Measurements from ENCODE around the genes BMS1 and RET.

- RRBS: no CpG with 5 or more reads among the region's 10 CpGs
These were observed 128.9 kb downstream of the CCNY start for GRCh38 chr10:35465085-35465635.

DNA sequence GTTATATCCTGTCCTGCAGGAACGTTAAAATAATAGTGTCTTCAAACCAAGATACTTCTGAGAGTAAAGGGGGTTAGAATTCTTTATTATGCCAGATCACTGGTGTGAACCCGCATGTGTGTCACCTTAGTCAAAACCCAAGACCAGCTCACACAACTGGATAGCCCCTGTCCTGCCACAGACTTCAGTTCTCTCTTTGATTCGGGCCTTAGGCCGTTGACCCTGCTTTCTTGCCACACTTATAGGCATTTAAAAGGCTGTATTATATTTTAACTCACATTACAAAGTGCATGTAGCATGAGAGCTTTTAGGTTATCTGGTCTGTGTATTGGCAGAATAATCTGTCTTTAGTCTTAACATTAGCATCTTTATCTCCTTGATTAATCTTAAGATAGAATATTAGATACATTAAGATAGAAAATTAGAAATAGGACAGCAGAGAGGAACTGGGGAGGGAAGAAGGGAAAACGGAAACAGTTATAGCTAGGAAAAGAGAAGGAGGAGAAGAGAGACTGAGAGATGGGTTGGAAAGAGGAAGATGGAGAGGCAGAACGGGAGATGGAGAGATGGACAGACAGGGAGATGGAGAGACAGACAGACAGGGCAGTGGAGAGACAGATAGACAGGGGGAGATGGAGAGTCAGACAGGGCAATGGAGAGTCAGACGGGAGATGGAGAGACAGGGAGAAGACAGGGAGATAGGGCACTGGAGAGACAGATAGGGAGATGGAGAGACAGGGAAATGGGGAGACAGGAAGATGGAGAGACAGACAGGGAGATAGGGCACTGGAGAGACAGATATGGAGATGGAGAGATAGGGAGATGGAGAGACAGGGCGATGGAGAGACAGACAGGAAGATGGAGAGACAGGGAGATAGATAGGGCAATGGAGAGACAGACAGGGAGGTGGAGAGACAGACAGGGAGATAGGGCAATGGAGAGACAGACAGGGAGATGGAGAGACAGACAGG, 133.0 kb downstream of the CCNY start:
- RRBS: no CpG with 5 or more reads among the region's 8 CpGs

DNA sequence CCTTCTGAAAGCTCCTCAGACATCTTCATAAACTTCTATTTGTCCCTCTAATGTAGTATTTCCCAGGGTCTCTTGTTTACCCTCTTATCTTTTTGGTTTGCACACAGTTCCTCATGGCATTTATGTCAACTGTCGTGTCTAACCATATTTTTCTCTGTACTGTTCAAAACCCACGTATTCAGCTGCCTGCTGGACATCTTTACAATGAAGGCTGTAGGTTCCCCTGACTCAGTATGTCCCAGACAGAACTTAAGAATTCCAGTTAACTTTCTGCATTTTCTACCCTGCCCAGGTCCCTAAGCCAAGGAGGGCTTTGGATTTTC, 119.3 kb upstream of the GJD4 start:
- RRBS: no CpG with 5 or more reads among the region's 2 CpGs

DNA sequence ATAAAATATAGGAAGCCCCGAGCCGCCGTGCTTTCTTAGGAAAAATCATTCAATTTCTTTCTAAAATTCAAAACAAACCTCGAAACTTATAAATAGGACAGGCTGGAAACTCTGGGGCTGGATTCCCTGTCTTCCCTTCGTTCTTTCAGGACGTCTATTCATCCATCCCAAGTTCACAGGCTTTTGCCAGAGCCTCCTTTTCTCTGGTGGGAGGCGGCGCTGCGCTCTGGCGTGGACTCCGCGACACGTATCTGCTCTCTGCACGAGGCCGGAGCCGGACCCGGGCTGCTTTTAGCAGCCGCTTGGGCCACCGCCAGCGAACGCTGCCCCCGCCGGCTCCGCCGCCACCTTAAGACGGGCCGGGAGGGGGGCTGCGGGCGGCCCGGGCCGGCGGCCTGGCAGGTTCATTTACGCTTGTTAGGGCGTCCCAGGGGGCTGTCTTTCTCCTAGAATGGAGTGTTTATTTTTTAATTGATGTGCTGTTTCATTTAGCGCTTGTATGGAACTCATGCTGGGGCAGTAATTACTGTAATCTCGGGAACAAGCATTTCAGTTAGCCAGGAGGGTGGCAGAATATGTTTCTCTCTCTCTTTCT, 1.1 kb upstream of the FZD8 start:
- RRBS: 2% methylated on average over 7 of the region's 36 CpGs

DNA sequence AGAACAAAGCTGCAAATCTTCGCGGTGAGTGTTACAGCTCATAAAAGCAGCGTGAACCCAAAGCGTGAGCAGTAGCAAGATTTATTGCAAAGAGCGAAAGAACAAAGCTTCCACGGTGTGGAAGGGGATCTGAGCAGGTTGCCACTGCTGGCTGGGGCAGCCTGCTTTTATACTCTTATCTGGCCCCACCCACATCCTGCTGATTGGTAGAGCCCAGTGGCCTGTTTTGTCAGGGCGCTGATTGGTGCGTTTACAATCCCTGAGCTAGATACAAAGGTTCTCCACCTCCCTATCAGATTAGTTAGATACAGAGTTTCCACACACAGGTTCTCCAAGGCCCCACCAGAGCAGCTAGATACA, 391.5 kb upstream of the ANKRD30A start:
- RRBS: no CpG with 5 or more reads among the region's 8 CpGs

GRCh38 chr10:37832210-37832867, 25.1 kb downstream of the ZNF248 start:
- RRBS: no CpG with 5 or more reads among the region's 5 CpGs

DNA sequence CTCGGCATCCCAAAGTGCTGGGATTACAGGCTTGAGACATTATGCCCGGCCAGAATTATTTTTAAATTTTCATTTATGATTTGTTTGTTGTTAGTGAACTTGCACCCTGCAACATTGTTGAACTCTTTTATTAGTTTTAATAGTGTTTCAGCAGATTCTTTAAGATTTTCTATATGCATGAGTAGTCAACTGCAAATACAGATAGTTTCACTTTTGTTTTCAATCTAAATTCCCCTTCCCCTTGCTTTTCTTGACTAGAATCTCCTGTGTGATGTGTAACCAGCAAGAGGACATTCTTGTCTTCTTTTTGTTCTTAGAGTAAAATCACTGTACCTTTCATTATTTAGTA, 27.9 kb downstream of the ZNF33A start:
- RRBS: no CpG with 5 or more reads among the region's 2 CpGs

- RRBS: no CpG with 5 or more reads among the region's 4 CpGs
These were observed 13.1 kb downstream of the ZNF37A start for GRCh38 chr10:38107191-38107772.

DNA sequence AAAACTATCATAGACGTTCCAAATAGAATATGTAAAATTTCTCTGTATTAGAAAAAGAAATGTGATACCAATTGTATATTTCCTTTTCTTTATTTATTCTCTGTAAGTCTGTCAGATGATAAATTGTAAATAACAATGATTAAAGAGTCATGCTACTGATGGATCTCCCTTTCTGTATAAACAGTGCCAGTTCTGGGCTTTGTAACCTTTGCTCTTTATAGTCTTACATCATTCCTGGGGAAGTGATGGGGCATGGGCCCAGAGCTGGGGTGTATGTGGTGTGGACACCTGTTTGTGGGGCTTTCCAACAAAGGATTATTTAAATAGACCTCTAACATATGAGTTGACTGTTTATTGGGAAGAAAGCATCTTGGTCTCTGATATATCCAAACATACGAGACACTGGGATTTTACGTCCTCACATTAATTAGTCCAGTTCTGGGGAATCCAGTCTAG, 258.0 kb downstream of the ZNF37A start:
- RRBS: no CpG with 5 or more reads among the region's 3 CpGs

DNA sequence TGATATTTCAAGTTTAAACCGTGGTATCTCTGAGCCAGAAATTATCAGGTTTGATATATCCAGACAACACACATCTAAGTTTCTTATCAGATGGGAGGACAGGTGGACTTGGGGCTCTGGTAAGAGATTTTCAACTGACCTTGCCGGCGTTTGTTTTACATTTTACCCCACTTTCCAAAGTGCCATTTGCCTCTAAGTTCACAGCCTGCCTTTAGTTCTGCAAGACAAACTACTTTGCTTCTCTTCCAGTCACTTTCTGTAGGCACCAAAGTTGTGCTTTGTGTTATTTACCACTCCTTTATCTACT, 892.1 kb downstream of the ZNF37A start:
- RRBS: no CpG with 5 or more reads among the region's 3 CpGs

- RRBS: no CpG with 5 or more reads among the region's 5 CpGs
These were observed 441 bp upstream of the ZNF33B start for GRCh38 chr10:42638879-42639143.

DNA sequence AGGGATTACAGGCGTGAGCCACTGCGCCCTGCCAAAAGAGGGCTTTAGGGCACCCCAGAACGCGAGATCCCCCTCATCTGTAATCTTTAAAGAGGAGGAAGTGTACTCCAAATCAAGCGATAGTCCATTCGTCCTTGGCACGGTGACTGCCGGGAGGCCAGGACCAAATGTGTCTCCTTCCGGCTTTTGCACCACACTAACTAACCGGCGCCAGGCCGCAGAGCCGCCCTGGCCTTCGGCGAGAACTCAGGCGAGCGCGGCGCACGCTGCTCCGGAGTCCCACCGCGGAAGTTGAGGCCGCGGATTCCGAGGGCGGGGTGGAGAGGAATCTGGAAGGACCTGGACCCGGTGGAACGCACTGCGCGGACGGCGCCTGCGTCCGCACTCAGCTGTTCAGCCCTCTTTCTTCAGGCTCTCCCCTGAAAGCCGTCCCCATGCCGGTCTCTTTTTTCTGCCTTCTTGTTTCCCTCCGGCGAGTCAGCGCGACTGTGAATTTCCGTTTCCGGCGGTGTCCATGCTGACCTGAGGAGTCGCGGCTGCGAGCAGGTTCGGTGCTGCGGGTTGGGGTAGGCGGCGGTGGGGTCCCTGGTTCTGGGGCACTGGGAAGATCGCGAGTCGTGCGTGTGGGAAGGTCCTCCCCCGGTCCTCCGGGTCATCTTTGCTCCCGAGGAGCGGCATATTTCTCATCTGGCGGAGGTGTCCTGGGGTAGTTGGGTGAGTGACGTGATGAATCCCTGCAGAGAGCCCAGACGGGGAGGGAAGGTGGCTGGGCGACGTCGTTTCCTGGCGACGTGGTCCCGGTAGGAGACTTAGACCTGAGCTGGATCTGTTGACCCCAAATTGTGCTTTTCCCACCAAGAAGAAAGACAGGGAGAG, at the start of gene BMS1:
Gene BMS1 (plus strand): TSS at position 511 of the 876 bp plus-strand sequence.
- RRBS: 1% methylated on average over 23 of the region's 68 CpGs

GRCh38 chr10:42793739-42794124, 11.1 kb downstream of the BMS1 start:
- RRBS: no CpG with 5 or more reads among the region's 5 CpGs

- RRBS: 28% methylated on average over 4 of the region's 42 CpGs
These were observed 125.2 kb upstream of the RET start for GRCh38 chr10:42951461-42952286.

DNA sequence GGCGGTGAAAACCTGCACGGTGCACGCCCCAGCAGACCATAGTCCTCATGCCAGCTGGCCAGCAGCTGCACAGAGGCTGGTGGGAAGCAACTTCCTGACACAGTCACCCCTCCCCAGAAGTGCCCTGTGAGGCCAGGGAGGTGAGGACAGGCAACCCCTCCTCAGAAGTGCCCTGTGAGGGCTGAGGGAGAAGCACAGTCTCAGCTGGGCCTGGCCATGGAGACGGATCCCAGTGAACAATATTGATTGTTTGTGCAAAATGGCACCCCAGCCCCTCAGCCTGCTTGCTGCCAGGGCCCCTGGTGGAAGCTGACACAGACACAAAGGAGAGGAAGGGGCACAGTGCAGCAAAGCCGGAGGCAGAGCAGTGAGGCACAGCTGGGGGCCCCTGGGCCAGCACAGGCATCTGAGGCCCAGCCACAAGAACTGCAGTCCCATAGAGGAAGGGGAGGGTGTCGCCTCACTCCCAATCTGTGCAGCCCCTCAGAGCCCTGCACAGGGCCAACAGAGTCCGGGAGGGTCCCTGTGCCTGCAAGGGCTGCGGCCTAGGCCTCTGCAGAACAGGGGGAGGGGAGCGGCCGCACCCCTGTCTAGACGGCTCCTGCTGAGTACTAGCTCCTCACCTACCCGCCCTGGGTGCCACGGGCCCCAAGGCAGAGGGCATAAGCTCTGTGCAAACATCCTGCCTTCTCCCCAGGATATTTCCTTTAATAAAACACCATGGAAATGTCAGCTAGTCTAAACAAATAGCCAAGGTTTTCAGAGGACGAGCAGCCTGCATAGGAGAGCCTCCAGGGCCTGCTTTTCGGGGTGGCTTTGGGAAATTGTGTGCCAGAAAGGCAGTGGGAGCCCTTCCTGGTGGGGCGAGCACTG, 32.5 kb upstream of the RET start:
- RRBS: no CpG with 5 or more reads among the region's 16 CpGs

- RRBS: 2% methylated on average over 99 of the region's 122 CpGs
These were observed at the start of gene RET for GRCh38 chr10:43076831-43077698. TSS of gene RET (plus strand) at chr10:43077069.

DNA sequence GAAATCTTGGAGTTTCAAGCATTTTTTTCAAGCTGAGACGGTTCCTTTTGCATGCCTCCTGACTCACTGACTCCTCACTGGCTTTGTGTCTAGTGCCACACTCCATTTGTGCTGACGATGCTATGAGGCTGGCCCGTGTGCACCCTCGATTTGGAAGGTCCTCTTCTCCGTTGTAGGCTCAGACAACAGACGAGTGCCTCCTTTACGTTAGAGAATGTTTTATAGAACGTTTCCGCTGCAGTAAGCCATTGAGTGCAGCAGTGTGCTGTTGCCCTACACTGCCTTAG, 10.8 kb upstream of the CSGALNACT2 start:
- RRBS: no CpG with 5 or more reads among the region's 9 CpGs

DNA sequence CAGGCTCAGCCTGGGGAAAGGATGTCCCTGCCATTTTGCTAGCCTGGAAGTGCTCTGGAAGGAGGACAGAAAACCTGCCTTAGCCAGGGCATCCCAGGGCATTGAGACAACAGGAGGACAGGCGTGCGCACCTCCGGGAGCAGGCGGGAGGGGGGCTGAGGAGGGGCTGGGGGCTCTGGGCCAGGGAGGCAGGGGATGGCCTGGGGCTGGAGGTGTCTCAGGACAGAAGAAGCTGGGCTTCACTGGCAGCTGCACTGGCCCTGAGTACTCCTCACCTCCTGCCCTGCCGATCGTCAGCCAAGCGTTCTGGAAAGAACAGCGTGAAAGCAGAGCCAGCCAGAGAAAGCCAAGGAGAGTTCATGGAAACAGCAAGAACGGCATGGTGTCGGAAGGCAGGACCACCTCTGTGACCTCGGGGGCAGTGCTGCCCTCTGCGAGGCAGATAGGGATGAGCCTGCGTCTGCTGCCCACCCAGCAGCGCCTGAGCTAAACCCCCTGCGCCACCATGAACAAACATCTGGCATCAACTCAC, 48.2 kb upstream of the RASGEF1A start:
- RRBS: no CpG with 5 or more reads among the region's 15 CpGs

DNA sequence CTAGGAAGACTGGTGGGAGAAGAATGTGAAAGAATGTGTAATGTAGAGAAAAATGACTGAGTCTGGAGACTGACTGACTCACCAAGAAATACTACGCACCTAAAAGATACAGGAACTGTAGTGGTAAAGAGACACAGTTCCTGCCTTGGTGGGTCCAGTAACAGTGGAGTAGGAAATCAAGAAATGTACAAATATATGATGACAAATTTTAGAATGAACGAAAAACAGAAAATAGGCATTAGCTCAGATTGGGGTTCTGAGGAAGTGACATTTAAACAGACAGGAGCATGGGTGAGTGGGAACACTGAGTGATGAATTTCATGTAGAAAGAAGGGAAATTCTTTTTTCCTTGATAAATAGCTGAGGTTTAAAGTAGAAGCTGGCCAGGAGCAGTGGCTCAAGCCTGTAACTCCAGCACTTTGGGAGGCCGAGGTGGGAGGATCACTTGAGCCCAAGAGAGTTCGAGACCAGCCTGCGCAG, 9.3 kb downstream of the HNRNPF start:
- RRBS: no CpG with 5 or more reads among the region's 5 CpGs

DNA sequence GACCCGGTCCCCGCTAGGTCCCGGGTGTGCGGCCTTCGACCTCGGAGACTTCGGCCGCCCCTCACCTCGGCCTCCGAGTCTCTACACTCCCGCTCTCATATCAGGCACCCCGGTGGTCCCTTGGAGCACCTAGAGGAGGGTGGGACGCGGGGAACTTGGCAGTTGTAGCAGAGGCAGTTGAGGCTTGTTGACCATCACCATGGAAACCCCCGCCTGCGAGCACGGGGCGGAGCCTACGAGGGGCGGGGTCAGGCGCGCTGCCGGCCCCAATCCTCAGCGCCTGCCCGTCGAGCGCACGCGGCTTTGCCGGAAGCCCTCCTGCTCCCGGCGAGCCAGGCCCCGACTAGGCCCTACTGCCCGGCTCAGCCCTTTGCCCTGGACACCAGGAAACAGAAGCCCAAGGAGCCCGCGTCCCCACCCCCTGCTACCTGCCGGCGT, 305 bp downstream of the HNRNPF start:
- RRBS: 2% methylated on average over 22 of the region's 38 CpGs

Measured in brain (tissue), 1 donor.